ENCODE data around the genes DCBLD1 and HSF2.

DNA sequence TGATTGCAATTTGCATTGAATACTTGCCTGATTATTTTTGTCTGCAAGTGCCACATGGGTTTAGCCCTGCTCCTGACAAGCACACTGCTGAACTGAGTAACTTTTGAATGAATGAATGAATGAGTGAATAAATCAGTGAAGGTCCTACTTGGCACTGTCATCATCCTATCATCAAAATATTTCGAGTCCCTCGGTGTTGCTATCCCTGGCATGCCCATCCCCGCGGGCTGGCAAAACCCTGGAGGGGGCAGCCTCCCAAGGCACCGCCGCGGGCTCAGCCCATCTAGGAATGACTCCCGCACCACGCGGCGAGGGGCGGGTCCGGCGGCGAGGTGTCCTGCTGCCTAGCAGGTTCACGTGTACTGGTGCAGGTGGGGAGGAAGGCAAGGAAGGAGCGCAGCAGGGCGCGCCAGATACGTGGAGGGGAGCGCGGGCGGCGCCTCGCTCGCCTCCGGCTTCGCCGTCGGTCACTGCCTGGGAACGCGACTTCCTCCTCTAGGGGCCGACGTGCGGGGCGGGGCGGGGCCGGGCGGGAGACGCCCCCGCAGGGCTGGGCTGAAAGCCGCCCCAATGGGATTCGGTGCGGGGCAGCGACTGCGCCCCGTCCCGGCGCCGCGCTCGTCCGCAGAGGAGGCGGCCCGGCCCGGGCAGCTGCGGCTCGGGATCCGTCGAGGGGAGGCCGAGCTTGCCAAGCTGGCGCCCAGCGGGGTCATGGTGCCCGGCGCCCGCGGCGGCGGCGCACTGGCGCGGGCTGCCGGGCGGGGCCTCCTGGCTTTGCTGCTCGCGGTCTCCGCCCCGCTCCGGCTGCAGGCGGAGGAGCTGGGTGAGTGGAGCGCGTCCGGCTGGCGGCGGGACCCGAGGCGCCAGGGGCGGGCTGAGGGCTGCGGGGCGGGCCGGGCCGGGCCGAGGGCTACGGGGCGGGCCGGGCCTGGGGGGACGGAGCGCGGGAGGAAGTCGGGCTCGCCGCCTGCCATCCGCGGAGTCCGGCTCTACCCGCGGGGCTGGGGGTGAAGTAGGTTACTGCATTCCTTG, at the start of gene DCBLD1:
DCBLD1 (plus strand) TSS at position 604 of the 1,032 bp plus-strand sequence.
- PRO-cap, 2 experiments, result peak in 2 of 2 experiments; most common plus-strand start position 604 of the sequence (in 1); most common minus-strand start position 472 of the sequence (in 2)

- PRO-cap, 2 experiments, result peak in 1 of 2 experiments; most common minus-strand start chr6:117548495 (in 1)
Observed at GRCh38 chr6:117547463-117548699, 54.4 kb downstream of the GOPC start.

DNA sequence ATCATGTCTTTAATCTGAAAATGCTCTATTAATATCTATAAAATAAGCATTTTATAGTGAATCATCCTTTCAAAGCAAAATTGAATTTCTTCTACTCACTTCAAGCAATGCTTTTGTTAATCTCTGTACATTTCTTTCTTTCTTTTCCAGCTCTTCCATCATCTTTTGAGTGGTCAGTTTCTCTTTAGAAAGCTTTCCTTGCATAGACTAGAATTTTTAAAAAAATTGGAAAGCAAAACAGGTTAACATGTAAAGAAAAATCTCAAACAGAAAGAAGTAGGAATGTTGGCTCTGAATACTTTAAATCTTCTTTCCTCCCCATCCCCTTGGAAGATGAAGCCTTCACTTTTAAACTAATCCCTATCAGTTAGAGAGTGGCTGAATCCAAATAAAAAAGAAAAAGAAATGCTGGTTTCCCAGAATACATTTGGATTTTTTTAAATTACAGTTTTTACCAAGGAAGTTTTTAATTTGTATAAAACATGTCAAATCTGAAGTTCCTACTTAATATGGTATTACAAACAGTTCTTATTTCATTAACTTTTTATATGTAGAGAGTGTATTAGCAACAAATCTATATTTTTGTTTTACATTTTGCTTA, 77.6 kb upstream of the PLN start:
- PRO-cap, 2 experiments, result no peak in any of the 2 experiments

DNA sequence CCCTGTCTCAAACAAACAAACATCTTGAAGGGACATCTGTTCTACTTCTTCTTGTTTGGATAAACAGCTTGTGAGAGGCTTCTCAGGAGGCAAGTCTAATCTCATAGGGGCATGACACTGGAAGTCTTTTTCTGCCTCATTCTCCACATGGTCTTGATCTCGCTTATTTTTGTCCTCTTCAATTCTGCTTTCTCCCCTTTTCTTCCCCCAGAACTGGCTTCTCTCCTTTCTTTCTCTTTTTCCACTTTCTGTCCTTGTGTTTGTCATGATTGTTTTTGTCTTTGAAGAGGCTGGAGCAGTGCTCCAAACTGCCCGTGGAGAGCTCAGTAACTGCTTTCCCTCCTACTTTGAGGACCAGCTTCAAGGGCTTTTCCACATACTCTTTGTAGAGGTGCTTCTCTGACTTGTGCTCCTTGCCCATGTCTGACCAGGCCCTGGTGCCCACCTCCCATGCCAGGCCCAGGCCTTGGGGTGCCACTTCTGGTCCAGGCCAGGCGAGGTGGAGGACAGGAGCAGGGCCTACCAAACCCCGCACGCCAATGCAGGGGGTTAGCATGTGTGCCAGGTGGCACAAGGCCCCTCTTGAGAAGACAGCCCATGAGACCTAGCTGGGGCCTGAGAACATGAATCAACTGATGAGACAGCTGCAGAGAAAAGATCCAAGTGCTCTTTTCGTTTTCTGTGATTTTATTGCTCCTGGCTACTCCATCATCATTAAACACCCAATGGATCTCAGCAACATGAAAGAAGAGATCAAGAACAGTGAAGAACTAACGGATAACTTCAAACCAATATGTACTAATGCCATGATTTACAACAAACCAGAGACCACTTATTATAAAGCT, 47.1 kb upstream of the PLN start:
- PRO-cap, 2 experiments, result no peak in any of the 2 experiments

DNA sequence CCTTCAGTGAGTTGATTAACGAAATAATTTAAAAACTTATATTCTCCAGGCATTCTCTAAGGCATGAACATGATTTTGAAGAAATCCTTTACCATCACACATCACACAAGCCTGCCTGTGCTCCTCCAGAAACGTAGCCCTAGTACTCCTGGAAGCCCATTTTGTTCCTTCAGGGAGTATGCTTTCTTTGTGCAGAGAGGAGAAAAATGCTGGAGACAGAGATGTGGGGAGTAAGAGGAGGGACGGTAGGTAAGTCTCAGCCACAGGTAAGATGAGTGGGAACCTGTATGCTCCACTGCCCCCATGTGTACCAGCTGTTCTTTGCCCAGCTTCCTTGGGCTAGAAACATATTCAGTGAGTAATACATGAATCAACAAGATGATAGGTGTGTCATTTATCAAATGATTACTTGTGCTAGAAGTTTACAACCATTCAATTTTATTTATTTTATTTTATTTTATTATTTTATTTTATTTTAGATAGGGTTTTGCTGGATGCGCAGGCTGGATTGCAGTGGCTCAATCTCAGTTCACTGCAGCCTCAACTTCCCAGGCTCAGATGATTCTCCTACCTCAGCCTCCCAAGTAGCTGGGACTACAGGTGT, 13.6 kb upstream of the CEP85L start:
- PRO-cap, 2 experiments, result no peak in any of the 2 experiments

GRCh38 chr6:118724032-118724692, 72.8 kb upstream of the CEP85L start:
- PRO-cap, 2 experiments, result no peak in any of the 2 experiments

- PRO-cap, 2 experiments, result no peak in any of the 2 experiments
Observed at GRCh38 chr6:119023949-119024832, 54.3 kb downstream of the FAM184A start.

- PRO-cap, 2 experiments, result no peak in any of the 2 experiments
Observed at GRCh38 chr6:119034716-119035883, 43.4 kb downstream of the FAM184A start.

- PRO-cap, 2 experiments, result no peak in any of the 2 experiments
Observed at GRCh38 chr6:119240253-119241153, 109.1 kb downstream of the MAN1A1 start.

DNA sequence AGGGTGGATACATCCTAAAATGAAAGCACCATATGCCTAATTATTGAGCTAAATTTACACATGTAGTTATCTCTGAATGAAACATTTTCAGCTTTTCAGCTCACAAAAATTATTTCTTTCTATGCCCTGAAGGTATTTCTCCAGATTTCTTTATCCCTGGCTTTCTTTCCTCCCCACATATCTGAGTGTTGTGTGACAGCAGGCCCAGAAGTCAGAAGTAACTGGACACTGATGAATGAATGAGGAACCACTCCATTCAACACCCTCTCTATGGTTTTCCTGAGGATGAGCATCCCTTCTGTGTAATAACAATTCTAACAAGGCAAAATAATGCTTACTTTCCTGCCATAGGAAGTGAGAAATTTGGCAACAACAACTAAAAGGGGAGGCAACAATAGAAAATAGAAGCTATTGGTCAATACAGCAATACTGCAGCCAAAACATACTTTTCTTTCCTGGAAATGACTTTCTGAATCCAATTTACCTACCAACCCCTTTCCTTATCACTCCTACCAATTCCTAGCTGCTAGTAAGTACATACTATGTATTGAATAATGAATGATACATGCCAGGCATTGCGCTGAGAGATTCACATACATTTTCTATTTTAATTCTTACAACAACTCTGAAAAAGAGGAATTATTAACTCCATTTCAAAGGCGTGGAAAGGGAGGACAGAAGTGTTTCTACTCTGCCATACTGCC, 14.7 kb downstream of the MAN1A1 start:
- PRO-cap, 2 experiments, result no peak in any of the 2 experiments

DNA sequence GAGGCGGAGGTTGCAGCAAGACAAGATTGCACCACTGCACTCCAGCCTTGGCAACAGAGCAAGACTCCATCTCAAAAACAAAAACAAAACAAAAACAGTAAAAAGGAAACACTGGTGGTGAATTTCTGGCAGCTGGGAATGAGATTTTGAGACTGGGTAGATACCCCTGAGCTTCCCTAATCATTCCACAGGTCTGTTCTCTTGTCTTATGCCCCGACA, 9.6 kb downstream of the MAN1A1 start:
- PRO-cap, 2 experiments, result no peak in any of the 2 experiments

- PRO-cap, 2 experiments, result no peak in any of the 2 experiments
Observed at GRCh38 chr6:119346382-119347071, 3.0 kb downstream of the MAN1A1 start.

GRCh38 chr6:119347330-119347964, 2.1 kb downstream of the MAN1A1 start:
- PRO-cap, 2 experiments, result peak in 1 of 2 experiments; most common plus-strand start chr6:119347616 (in 1)

DNA sequence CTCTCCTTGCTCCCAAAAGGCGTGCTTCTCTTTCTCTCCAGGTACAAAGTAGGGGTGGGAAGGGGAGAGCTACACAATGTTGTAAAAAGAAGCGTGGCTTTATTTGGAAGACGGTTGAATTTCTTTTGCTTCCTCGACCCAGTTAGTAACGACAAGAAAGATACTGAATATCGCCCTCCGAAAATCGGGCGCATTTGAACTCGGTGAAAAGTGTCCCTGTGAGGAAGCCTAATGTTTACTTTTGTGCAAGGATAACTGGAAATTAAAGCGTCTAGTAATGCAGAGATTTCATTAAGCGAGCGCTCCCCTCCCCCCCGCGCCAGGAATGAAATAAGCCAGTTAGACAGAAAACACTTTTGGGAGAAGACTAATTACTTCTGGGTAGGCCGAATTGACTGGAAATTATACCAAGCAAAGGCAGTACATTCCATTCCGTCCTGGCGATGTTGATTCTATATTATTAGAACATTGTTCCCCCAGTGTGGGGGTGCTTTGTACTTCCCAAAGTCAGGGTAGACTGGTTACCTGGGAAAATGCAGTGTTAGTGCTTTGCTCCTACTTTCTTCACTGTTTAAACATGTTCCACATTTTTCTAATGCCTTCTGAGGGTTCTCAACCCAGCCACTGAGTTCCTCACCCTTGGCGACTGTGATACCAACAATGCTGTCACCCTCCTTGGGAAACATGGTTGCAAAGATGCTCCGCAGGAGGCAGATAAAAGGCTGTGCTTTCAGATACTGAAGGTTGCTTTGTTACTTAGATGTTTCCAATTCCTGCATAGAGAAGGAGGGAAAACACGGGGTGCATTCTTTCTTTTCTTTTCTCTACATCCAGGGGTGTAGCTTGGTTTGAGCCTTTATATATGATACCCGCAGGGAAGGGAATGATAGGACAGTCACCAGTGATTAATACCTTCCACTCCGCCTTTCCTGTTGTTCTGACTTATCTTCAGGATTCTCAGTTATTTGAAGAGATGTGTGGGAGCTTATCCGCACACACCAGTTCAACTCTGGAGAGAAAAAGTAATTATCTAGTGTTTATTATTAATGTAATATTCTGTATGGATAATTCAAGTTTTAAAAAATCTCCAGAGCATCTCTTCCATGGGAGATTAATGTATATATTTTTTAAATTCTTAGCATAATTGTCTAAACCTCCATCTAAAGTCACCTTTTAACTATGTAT, 2.6 kb downstream of the GJA1 start:
- PRO-cap, 2 experiments, result peak in 1 of 2 experiments; most common minus-strand start position 327 of the sequence (in 1)

GRCh38 chr6:121439470-121439903, 4.0 kb downstream of the GJA1 start:
- PRO-cap, 2 experiments, result no peak in any of the 2 experiments

DNA sequence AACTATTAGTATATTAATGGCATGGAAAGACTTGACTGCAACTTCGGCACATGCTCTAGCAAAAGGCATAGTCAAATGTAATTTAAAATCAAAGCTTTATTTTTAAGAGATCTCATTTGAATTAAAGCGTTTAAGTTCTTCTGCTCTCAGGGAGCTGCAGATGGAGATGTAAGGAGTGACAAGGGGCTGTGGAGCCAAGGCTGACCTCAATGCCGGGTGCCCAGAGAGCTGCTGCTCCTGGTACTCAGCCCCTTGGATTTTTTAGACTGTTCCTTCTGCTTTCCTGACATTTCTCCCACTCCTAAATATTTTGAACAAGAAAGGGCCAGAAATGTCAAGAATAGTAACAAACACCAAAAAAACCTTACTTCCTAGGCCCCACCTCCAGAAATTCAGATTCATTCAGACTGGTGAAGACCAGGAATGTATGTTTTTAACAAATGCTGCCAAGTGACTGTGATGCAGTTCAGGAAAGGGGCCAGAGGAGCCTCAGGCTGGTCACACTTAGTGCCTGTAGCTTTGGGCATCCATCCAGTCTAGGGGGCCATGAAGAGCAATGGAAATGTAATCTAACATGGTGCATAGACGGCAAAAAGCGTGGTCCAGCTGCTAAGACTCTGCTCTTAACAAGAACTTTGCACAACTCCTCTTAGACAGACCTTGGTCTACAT, 7.0 kb downstream of the GJA1 start:
- PRO-cap, 2 experiments, result no peak in any of the 2 experiments

- PRO-cap, 2 experiments, result no peak in any of the 2 experiments
Observed at GRCh38 chr6:121851023-121851455, 415.6 kb downstream of the GJA1 start.

GRCh38 chr6:122126732-122127370, 272.6 kb upstream of the HSF2 start:
- PRO-cap, 2 experiments, result no peak in any of the 2 experiments

GRCh38 chr6:122399156-122400420, at the start of gene HSF2:
HSF2 (plus strand) TSS chr6:122399652.
- PRO-cap, 2 experiments, result peak in 1 of 2 experiments; most common plus-strand start chr6:122399662 (in 1); most common minus-strand start chr6:122399381 (in 1)

DNA sequence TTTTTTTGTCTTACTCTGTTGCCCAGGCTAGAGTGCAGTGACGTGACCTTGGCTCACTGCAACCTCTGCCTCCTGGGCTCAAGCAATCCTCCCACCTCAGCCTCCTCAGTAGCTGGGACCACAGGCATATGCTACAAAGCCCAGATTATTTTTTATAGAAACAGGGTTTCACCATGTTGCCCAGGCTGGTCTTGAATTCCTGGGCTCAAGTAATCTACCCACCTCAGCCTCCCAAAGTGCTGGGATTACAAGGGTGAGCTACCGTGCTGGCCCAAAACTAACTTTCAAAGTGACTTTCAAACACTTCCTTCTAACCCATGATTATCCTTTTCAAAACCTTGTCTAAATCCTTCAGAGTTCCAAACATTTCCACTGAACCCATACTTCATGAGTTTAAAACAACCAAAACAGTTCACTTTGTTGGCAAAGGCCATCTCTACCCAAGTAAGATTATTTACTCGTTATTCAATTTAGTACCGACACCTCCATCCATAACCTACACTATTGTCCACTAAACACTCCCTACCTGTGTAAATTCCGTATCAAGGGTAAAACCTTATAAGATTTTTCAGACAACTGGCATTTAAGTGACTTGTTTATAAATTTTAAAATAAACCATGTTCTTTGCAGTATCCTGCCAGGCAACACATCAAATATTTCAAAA, 27.5 kb downstream of the SERINC1 start:
- PRO-cap, 2 experiments, result no peak in any of the 2 experiments